GM23248 (cell line): ENCODE results near the gene ZNF84.

DNA sequence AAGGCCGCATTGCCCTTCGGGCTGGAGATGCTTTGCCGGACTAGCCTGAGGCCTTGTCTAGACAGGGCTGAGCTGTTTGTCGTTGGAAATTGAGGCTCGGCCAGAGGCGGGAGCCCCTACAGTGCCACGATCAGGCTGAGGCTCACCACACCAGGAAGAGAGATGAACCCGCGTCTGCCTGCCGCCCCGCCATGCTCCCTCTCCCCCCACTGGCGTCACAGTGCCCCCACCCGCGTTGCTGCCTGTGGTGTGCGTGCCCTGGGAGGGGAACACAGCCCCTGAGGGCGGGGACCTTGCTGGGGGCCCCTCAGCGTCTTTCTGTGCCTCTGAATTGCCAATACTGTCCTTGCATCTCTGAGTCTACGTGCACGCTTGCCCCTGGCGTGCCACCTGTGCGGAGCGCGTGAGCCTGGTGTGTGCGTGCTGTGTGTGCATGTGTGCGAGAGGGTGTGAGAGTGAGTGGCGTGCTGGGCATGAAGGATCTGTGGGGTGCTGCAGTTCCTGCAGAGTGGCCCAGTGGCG lies 20.6 kb downstream of the FBRSL1 start:
- RAMPAGE, long total RNA: no peak

DNA sequence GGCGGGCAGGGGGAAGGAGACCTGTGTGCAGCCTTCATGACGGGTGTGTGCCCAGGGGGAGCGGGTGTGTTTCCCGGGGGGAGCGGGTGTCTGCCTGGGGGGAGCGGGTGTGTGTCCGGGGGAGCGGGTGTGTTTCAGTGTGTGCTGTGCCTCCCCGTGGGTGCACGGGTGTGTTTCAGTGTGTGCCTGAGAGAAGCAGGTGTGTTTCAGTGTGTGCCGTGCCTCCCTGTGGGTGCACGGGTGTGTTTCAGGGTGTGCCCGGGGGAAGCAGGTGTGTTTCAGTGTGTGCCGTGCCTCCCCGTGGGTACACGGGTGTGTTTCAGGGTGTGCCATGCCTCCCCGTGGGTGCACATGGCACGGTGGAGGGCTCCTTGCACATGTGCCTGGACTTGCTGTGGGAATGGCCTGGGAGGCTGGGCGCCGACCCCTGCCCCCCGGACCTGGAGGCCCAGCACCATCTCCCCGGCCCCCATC lies 38.6 kb downstream of the FBRSL1 start:
- RAMPAGE, long total RNA: no peak

DNA sequence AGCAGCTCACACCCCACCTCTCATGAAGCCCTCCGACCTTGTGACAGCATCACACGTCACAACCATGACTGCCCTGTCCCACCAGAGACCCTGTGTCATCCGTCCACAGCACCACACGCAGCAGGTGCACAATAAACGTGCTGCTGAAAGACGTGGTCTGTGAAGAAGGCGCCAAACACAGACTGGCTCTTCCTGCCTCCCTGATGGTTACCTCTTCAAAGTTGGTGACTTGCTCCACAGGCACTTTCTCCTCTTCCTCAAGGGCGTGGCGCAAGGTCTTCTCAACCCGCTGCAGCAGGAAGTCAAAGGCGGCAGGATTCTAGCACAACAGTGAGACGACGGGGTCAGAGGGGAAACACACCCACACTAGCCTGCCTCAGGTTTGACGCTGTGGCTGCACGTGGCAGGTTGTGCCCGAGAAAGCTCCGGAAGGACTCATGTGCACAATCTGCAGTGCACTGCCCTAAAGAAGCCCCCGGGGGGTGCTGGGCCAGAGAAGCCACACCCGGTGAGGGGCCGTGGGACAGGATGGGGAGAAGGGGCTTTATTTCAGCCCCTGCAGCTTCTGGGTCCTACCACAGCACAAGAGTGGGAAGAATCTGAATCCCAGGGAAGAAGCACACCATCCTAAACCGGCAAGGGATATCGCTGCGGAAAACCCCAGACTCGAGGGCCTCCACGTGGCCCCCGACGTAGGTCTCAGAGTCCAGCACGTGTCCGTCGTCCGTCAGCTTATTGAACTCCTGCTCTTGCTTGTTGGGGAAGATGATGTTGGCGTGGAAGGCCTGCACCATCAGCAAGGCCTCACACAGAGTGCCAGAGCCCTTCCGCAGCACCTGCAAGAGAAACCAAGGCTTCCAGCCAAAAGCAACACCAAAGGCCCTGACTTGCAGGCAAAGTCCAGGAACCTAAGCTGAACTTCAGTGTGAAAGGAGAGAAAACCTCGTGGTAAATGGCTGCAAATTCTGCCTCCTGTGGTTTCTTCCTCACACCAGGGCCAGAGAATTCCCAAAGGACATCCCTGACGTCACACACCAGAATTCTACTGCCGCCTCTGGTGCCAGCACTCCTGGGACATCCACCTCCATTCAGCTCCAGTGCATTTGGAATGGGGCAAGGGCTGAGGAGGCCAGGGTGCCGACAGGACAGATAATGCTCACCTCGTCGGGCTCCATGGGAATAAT lies 14.7 kb downstream of the POLE start:
- RAMPAGE, long total RNA: no peak

DNA sequence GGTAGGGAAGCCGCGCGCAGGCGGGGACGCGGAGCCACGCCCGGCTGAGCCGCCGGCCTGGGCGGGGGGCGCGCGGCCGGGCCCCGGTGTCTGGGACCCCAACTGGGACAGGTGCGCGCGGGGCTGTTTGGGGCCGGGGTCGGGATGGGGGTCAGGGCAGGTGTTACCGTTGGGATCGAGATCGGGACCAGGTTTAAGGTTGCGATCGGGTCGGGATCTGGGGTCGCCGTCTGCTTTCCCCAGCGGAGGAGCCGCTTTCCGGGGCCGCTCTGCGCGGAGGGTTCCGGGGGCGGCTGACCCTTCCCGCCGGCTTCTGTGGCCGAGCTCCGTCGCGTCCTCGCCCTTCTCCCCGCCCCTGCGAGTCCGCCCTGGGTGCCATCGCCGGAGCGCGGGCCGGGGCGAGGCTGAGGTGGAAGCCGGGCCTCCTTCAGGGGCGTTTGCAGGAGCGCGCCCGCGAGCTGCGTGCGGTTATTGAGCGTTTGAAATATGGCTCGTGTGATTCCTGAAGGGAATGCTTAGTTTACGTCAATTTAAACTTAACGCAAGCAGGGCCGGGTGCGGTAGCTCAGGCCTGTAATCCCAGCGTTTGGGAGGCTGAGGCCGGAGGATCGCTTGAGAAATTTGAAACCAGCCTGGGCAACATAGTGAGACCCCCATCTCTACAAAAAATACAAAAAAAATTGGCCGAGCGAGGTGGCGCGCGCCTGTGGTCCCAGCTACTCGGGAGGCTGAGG lies 482 bp downstream of the PGAM5 start:
- RAMPAGE, long total RNA: no peak

GRCh38 chr12:132740769-132741028 lies 20.9 kb downstream of the ANKLE2 start:
- RAMPAGE, long total RNA: no peak

- RAMPAGE, long total RNA: no peak
Measured at GRCh38 chr12:132761985-132762731, 526 bp upstream of the ANKLE2 start.

GRCh38 chr12:132770988-132771968 lies 9.6 kb upstream of the ANKLE2 start:
- RAMPAGE, long total RNA: no peak

DNA sequence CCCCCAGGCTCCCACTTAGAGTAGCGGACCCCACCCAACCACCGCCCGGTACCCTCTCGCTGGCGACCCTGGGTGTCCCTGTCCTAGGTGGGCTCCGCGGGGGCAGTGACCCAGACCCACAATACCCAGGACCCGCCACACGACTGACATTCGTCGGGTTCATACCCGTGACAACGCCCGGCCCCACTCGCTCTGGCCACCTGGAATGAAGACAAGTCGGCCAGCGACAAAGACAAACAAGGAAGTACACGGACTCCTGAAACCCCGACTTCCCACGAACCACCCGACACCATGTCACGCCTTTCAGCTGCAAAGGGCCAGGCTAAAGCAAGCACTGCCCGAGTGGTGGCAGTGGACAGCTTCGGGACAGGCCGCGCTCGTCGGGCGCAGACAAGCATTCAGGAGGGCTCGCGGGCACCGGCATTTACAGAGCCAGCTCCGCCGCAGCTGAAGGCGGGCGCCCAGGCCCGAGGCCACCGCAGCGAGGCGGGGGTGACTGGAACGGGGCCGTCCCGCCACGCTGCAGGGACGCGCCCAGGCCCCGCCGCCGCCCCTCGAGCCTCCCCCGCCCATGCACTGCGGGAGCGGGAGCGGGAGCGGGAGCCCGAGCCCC lies 401 bp downstream of the GOLGA3 start:
- RAMPAGE, long total RNA: no peak

GRCh38 chr12:132872693-132873508 lies 14.5 kb downstream of the CHFR start:
- RAMPAGE, long total RNA: no peak

DNA sequence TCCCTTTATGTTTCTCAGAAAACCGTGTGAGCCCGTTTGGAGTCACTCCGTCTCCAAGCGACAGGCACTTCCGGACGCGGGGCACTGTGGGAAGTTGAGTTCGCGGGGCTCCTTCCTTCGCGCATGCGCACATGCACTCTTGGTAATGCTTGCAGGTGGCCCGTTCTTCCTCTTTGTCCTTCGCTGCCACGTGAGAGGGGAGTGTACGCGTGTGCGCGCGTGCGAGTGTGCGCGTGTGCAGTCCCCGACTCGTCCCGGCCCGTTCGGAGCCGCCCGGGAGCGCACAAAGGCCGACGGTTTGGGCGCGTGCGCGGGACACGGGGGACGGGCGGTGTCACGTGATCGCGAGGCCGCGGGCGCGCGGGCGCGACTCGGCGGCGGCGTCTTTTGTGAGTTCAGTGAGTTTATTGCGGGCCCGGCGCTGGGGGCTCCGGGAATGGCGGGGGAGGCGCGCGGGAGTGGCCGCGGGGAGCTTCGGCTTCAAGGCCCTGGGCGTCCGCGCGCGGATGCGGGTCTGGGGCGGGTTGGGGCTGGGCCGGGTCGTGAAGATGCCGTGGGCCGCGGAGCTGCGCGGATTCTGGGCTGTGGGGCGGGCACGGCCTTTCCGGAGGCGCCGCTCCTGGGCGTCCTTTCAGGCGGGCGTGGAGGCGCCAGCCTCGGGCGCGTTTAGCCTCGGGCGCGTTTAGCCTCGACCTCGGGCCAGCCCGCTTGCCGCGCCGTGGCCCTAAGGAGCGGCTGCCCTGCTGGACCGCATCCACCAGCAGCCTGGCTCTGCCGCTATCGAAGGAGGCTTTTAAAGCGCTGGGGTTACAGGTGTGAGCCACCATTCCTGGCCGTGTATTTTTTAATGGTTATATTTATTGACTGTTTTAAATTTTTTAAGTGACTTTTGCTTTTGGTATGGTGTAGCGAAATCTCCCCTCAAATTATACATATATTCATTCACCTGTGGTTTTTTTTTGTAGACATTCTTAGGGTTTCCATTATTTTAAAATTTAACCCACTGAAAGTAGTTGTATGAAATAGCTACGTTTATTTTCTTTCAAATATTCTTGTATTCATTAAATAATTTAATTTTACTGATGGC lies at the start of gene ZNF84:
TSS of gene ZNF84 (plus strand) at position 353 of the 1,087 bp plus-strand sequence.
- RAMPAGE, long total RNA: no peak

DNA sequence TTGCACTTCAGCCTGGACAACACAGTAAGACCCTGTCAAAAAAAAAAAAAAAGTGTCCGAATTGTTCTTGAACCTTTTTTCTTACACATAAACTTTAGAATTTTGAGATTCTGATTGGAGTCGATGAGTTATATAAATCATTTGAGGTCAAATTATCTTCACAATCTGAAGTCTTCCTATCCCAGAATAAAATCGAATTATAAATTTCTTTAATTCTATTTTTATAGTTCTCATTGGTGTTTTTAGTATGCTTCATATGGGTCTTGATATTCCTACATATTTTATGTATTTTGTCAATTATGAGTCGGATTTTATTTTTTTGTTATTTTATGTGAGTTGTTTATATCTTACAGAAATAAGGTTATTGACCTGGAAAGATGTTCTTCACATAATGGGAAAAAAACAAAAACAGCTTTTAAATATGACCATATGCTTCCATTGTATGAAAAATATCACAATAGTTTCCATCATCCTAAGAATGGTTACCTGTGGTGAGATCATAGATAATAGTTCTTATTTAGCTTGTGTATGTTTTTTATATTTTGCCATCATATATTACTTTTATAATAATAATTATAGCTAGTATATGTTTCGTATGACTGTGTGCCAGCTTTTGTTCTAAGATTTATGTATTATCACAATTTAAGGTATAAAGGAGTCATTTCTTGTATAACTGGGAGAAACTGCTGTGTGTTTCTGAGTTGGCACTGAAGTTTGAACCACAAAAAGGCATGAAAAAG lies 1.4 kb downstream of the ZNF84 start:
- RAMPAGE, long total RNA: no peak

DNA sequence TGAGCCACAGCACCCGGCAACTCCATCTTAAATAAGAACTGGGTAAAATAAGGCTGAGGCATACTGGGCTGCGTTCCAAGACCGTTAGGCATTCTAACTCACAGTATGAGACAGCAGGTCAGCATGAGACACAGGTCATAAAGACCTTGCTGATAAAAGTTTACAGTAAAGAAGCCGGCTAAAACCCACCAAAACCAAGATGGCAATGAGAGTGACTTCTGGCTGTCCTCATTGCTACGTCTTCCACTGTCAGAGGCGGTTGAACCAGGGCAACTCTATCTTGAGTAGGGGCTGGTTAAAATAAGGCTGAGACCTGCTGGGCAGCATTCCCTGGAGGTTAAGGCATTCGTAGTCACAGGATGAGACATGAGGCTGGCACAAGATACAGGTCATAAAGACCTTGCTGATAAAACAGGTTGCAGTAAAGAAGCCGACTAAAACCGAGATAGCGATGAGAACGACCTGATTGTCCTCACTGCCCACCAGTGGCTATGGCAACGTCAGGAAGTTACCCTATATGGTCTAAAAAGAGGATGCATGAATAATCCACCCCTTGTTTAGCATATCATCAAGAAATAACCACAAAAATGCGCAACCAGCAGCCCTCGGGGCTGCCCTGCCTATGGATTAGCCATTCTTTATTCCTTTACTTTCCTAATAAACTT lies 1.4 kb upstream of the ZNF140 start:
- RAMPAGE, long total RNA: no peak